Spleen (tissue), 7 donors: ENCODE data around the genes HYKK and CTXND1.

GRCh38 chr15:78507085-78507746 lies at the start of gene HYKK:
Gene HYKK (plus strand): TSS chr15:78507577.
- PRO-cap, 4 experiments = peak in 3 of 4 experiments; most common plus-strand start chr15:78507383 (in 1); most common minus-strand start chr15:78507266 (in 2)
- RAMPAGE, long total RNA, 4 experiments = start-site peak on the plus strand in 3 of 4 experiments, at chr15:78507537-78507589 at its widest, 33 to 50 reads per replicate

GRCh38 chr15:78552711-78553317 lies 12.5 kb upstream of the CHRNA5 start:
- PRO-cap, 4 experiments = no peak in any of the 4 experiments
- RAMPAGE, long total RNA, 4 experiments = no peak in any of the 4 experiments

- PRO-cap, 4 experiments = no peak in any of the 4 experiments
- RAMPAGE, long total RNA, 4 experiments = no peak in any of the 4 experiments
Observed at GRCh38 chr15:78619665-78620676, 825 bp downstream of the CHRNA3 start.

DNA sequence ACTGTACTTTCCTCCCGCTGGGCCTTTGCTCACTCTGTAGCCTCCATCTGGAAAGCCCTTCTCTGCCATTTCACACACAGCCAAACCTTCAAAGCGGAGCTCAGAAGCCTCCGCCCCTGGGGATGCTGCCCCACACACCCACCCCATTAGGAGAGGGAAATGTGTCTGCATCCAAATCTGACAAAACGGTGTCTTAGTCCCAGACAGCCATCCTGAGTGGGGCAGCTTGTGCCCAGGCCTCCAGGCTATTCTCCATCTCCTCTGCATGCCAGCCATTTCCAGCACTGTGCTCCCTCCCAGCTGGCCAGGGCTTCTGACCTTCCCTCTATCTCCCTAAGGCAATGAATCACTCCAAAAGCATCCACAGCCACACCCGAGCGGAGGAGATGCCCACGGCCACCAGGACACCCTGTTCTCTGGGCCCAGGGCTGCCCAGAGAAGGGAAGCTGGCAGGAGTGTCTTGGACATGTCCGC lies 13.0 kb downstream of the ADAMTS7 start:
- PRO-cap, 4 experiments = no peak in any of the 4 experiments
- RAMPAGE, long total RNA, 4 experiments = no peak in any of the 4 experiments

GRCh38 chr15:78808546-78808991 lies 2.7 kb downstream of the ADAMTS7 start:
- PRO-cap, 4 experiments = no peak in any of the 4 experiments
- RAMPAGE, long total RNA, 4 experiments = no peak in any of the 4 experiments

- PRO-cap, 4 experiments = no peak in any of the 4 experiments
- RAMPAGE, long total RNA, 4 experiments = no peak in any of the 4 experiments
Observed at GRCh38 chr15:78850821-78851370, 21.8 kb upstream of the MORF4L1 start.

DNA sequence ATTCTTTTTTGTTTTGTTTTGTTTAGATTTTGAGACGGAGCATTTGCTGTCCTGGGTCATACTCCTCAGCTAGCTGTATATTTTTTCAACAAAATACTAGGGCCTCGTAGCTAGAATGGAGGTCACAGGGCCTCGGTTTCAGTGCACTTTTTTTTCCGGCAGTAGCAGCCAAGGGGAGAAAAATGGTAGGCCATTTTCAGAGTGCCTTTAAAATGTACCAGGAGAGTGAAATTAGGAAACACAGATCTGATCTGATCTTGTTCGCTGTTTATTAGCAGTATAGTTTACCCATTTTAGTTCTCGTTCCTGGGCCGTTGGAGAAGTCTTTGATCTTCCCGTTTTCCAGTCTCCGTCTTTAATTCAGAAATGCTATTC lies 3.7 kb downstream of the MORF4L1 start:
- PRO-cap, 4 experiments = no peak in any of the 4 experiments
- RAMPAGE, long total RNA, 4 experiments = no peak in any of the 4 experiments

DNA sequence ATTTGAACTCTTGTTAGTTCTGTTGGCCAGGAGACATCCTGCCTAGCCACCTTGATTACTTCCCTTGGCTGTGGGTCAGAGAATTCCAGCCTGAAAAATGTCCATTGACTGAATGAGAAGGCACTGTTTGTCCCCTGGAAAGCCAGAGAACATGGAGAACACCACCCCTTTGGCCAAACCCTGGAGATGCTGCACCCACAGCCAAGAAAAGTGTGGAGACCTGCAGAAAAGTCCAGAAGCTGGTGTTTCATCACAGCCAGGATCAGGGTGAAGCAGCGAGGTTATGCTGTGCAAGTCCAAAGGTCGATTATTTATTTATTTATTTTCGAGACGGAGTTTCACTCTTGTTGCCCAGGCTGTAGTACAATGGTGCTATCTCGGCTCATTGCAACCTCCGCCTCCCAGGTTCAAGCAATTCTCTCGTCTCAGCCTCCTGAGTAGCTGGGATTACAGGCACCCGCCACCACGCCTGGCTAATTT lies 5.4 kb upstream of the CTSH start:
- PRO-cap, 4 experiments = no peak in any of the 4 experiments
- RAMPAGE, long total RNA, 4 experiments = no peak in any of the 4 experiments

- PRO-cap, 4 experiments = peak in 1 of 4 experiments; most common plus-strand start chr15:79004729 (in 1); most common minus-strand start chr15:79004569 (in 1)
- RAMPAGE, long total RNA, 4 experiments = no peak in any of the 4 experiments
Observed at GRCh38 chr15:79004294-79004860, 59.5 kb upstream of the CTSH start.

GRCh38 chr15:79897776-79898111 lies 930 bp upstream of the MTHFS start:
- PRO-cap, 4 experiments = no peak in any of the 4 experiments
- RAMPAGE, long total RNA, 4 experiments = no peak in any of the 4 experiments

DNA sequence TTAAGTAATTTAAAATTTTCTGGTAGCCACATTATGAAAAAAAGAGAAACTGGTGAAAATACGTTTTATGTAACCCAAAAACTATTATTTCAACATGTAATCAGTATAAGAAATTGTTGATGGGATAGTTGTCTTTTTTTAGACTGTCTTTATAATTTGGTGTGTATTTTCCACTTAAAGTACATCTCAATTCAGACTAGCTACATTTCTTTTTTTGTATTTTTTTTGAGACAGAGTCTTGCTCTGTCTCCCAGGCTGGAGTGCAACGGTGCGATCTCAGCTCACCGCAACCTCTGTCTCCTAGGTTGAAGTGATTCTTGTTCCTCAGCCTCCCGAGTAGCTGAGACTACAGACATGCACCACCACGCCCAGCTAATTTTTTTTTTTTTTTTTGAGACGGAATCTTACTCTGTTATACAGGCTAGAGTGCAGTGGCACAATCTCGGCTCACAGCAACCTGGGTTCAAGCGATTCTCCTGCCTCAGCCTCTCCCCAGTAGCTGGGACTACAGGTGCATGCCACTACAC lies 3.8 kb downstream of the ZFAND6 start:
- PRO-cap, 4 experiments = no peak in any of the 4 experiments
- RAMPAGE, long total RNA, 4 experiments = no peak in any of the 4 experiments

- PRO-cap, 4 experiments = peak in 3 of 4 experiments; most common minus-strand start chr15:80081495 (in 2)
- RAMPAGE, long total RNA, 4 experiments = no peak in any of the 4 experiments
Observed at GRCh38 chr15:80081140-80082142, 22.0 kb downstream of the ZFAND6 start.

GRCh38 chr15:80252061-80252386 lies at the start of gene CTXND1:
Gene CTXND1 (minus strand): TSS chr15:80252213.
- PRO-cap, 4 experiments = peak in 2 of 4 experiments; most common minus-strand start chr15:80252213 (in 2)
- RAMPAGE, long total RNA, 4 experiments = no peak in any of the 4 experiments

DNA sequence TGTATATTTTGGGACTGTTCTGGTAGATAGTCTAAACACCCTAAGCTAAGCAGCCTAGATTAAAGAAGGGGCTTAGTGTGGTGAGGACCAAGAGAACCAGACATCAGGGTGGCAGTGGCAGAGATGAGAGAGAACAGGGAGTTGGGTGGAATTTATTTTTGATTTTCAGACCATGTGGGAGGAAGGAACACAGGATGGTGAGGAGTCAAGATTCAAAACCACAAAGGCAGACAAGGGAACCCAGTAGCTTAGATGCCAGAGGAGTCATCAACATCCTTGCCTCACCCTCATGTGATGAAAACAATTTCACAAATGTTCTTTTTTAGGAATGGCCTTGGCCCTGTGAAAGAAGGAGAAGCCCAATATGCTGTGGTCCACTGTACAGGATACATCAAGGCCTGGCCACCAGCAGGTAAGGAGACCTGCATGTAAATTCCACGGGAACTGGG lies 109.8 kb downstream of the ARNT2 start:
- PRO-cap, 4 experiments = no peak in any of the 4 experiments
- RAMPAGE, long total RNA, 4 experiments = no peak in any of the 4 experiments

GRCh38 chr15:80550101-80550835 lies 144.8 kb upstream of the ABHD17C start:
- PRO-cap, 4 experiments = no peak in any of the 4 experiments
- RAMPAGE, long total RNA, 4 experiments = no peak in any of the 4 experiments

- PRO-cap, 4 experiments = no peak in any of the 4 experiments
- RAMPAGE, long total RNA, 4 experiments = no peak in any of the 4 experiments
Observed at GRCh38 chr15:80682000-80682874, 12.9 kb upstream of the ABHD17C start.

GRCh38 chr15:80715107-80715725 lies 20.1 kb downstream of the ABHD17C start:
- PRO-cap, 4 experiments = no peak in any of the 4 experiments
- RAMPAGE, long total RNA, 4 experiments = no peak in any of the 4 experiments

DNA sequence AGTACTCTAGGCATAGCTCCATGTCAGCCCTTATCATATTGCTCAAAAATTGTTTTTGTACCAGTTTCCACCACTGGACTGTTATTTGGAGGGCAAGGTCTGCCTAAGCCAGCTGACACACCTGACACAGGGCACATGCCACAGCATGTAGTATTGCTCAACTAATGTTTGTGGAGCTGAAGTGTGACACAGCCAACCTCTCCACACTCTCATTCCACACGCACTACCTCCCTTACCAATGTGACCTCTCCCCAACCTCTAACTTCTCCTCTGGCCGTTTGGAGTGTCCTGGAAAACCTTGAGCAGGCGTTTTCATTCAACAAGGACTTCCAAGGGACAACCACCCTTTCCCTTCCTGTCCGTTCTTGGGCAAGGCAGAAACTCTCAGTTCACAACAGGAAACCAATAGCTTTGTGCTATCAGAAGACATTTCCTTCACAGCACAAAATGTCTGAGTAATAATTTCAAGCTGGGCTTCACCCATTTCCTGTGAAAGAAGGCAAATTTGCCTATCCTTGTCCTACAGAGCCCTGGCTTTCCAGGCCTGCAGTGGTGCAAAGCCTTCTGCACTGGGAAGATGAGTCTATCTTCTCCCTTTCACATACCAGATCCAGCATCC lies 38.4 kb downstream of the TLNRD1 start:
- PRO-cap, 4 experiments = no peak in any of the 4 experiments
- RAMPAGE, long total RNA, 4 experiments = no peak in any of the 4 experiments

DNA sequence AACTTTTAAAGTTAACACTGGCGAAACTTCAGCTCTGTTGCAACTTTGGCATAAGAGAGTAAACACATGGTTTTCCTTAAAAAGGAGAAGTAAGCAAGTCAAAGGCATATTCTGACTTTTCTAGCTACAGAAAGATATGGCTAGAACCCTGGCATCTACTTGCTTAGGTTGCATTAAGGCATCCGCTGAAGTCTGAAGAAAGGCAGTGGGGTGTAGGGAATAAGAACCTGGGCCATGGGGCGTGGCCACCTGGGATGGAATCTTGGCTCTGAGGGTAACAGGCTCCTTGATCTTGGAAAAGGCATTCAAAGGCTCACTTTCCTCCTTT lies 13.2 kb upstream of the IL16 start:
- PRO-cap, 4 experiments = no peak in any of the 4 experiments
- RAMPAGE, long total RNA, 4 experiments = no peak in any of the 4 experiments

- PRO-cap, 4 experiments = no peak in any of the 4 experiments
- RAMPAGE, long total RNA, 4 experiments = no peak in any of the 4 experiments
Observed at GRCh38 chr15:81291584-81292163, 32.3 kb downstream of the STARD5 start.